Omental fat pad (tissue), 4 donors: ENCODE measurements around the genes TEX45 and MCEMP1.

- PRO-cap = no peak
- RAMPAGE, long total RNA, 4 experiments = no peak in any of the 4 experiments
These were observed 45.0 kb downstream of the ZNF557 start for GRCh38 chr19:7114486-7114873.

DNA sequence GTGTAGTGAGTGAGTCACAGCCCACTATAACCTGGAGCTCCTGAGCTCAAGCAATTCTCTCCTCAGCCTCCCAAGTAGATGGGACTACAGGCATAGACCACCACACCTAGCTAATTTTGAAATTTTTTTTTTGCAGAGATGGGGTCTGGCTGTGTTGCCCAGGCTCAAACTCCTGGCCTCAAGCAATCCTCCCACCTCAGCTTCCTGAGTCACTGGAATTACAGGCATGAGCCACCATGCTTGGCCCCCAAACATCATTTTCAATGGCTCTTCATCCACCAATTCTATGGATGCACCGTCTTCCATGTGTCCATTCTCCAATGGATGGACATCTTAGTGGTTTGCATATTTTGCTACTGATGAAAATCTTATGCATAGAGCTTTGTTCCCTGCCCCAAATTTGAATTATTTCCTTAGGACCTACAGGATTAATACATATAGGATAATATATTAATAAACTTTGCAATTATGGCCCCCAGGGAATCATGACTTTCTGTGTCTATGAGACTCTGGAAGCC is 69.0 kb downstream of the ZNF557 start:
- PRO-cap = no peak
- RAMPAGE, long total RNA, 4 experiments = no peak in any of the 4 experiments

DNA sequence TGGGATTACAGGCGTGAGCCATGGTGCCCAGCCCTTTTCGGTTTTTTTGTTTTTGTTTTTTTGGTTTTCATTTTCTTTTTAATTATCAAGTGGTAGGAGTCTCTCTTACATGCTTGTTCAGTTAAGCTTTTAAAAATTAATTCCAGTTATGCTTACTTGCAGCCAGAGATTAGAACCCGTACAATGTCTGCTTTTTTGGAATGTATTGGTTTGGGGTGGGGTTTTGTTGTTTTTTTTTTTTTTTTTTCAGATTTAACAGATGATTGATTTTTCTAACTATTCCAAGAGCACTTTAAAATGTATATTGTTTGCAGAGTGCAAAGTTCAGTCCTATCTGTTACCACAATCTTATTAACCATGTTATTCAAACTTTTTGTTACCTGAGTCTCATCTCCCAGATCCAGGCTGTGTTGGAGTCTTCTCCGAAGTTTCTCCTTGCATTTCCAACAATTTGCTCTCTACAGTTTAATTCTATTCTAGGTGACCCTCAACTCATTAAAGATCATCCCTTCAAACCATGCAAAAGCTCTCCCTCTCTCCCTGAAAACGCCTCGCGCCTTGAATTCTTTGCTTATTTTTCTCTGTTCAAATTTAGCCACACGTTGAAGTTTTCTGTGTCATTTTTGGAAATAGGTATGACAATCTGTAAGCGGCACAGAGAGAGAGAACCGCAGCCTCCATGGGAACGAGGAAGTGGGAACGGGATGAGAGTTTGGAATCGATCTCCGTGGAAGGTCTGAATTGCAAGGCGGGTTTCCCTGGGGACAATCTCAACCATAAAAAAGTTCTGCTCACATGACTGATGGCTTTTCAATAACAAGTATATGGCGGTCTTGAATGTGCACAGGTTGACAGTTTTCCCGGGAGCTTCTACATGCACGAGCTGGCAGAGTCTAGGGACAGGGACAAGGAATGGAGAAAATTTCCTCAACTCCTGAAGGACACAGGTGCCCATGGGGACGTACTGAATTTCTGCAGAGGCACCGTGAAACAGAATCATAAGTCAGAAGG is 91.1 kb downstream of the INSR start:
- PRO-cap = no peak
- RAMPAGE, long total RNA, 4 experiments = no peak in any of the 4 experiments

GRCh38 chr19:7267917-7268580 is 26.2 kb downstream of the INSR start:
- PRO-cap = no peak
- RAMPAGE, long total RNA, 4 experiments = no peak in any of the 4 experiments

- PRO-cap = no peak
- RAMPAGE, long total RNA, 4 experiments = no peak in any of the 4 experiments
These were observed 608 bp upstream of the INSR start for GRCh38 chr19:7294707-7295337.

GRCh38 chr19:7472126-7472710 is 16.6 kb downstream of the PEX11G start:
- PRO-cap = no peak
- RAMPAGE, long total RNA, 4 experiments = no peak in any of the 4 experiments

DNA sequence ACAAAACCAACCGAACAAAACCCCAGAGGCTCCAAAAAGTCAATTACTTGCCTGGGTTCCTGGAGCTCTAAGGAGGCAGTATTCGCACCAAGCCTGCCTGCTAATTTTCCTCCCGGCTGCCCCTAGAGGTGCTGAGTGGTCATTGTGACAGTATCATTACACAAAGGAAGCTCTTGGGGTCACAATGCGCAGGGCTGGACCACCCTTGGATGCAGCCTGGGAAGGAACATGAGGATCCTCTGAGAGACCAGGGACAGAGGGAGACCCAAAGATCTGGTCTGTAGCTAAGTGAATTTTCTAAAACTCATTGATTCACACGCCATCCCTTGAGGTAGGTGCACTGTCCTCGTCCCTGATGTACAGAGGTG is at the start of gene TEX45:
TEX45 (plus strand) TSS at position 197 of the 368 bp plus-strand sequence.
- PRO-cap = no peak
- RAMPAGE, long total RNA, 4 experiments = no peak in any of the 4 experiments

- PRO-cap = no peak
- RAMPAGE, long total RNA, 4 experiments = start-site peak on the plus strand in 1 of 4 experiments, at chr19:7515509-7515682 at its widest, 14 reads per replicate
These were observed 730 bp upstream of the ZNF358 start for GRCh38 chr19:7514970-7515775.

GRCh38 chr19:7536083-7536822 is 736 bp downstream of the PNPLA6 start:
- PRO-cap = no peak
- RAMPAGE, long total RNA, 4 experiments = no peak in any of the 4 experiments

DNA sequence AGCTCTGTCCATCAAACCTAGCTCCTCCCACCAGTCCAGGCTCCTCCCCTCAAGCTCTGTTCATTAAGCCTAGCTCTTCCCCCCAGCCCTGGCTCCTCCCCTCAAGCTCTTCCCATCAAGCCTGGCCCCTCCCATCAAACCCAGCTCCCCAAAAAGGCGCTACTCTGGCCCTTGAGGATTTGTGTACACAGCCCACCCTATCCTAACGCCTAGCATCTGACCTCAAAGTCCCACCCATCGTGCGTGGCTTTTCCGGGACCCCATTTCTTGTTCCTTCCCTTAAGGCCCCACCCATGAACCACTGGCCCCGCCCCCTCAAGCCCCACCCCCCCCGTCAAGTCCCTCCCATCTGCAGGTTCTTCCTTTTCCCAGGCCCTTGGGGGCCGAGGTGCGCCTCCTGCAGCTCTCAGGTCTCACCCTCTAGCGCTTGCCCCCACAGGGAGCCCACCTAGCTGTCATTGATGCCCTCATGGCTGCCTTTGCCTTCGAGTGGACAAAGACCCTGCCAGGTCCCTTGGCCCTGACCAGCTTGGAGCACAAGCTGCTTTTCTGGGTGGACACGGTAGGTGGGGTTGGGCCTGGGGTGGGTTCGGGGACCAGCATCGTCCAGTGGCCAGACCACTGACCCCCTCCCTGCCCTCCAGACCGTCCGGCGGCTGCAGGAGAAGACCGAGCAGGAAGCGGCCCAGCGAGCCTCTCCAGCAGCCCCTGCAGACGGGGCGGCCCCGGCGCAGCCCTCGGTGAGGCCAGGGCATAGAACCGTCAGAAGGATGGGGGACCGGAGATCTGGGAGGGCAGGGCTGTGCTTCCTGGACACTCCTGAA is 10.4 kb downstream of the CAMSAP3 start:
- PRO-cap = no peak
- RAMPAGE, long total RNA, 4 experiments = no peak in any of the 4 experiments

GRCh38 chr19:7619732-7620684 is 9.3 kb downstream of the XAB2 start:
- PRO-cap = no peak
- RAMPAGE, long total RNA, 4 experiments = no peak in any of the 4 experiments

DNA sequence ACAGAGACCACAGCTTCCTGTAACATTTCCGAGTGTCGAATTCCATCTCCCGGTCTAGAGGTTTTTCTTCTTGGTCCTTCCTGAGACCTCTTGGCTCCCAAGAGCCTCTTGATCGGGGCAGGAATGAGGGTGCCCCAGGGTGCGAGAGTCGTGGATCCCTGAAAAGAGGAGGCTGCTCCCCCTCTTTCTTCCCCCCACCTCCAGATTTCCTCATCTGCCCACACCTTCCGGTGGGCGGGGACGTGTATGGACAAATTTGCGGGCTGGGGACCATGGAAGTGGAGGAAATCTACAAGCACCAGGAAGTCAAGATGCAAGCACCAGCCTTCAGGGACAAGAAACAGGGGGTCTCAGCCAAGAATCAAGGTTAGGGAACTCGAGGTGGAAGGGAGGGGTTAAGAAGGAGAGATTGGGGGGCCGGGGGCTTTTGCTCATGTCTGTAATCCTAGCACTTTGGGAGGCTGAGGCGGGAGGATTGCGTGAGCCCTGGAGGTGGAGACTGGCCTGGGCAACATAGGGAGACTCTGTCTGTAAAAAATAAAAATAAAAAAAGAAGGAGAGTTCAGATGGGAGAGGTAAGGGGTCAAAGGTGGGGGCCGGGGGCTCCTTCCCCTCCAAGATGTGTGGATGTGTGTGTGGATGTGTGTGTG is at the start of gene MCEMP1:
MCEMP1 (plus strand) TSS at position 281 of the 650 bp plus-strand sequence.
- PRO-cap = no peak
- RAMPAGE, long total RNA, 4 experiments = no peak in any of the 4 experiments

DNA sequence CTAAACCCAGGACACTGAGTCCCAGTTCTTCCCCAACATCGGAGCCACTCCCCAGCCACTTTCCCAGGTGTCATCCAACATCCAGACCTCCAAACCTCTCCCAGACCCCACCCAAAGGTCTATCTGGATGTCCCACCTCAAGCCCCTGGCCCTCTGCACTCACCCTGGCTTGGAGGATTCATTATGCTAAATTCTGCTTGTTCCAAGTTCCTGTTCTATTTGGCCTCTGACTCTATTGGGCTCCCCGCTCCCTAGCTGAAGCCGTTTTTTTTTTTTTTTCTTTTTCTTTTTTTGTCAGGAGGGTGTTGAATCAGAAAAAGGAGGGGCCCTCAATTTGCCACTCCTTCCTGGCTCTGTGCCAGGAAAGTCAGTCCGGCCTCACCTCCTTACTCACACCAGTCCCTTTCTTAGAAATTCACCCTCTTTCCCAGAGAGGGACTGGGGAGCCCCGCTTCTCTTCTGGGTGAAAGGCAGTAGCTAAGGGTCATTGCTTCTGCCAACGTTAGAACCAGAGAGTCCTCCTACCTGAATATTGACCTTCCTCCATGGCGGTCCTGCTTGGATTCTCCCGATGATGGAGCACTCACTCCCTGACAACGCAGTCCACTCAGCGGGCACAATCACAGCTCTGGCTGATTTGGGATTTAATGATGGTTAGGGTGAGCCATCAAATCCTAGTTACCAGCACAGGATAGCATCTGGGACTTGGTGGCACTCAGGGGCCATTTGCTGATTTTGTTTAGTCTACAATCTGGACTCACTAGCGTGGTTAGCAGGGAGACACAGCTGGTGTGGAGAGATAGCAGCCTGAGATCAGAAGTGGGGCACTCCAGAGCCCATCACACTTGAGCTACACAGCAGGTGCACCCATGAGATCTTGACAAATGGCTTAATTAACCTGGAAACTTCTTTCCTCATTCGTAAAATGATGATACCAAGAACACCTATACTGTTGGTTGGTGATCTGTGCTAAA is 2.4 kb downstream of the FCER2 start:
- PRO-cap = no peak
- RAMPAGE, long total RNA, 4 experiments = no peak in any of the 4 experiments

DNA sequence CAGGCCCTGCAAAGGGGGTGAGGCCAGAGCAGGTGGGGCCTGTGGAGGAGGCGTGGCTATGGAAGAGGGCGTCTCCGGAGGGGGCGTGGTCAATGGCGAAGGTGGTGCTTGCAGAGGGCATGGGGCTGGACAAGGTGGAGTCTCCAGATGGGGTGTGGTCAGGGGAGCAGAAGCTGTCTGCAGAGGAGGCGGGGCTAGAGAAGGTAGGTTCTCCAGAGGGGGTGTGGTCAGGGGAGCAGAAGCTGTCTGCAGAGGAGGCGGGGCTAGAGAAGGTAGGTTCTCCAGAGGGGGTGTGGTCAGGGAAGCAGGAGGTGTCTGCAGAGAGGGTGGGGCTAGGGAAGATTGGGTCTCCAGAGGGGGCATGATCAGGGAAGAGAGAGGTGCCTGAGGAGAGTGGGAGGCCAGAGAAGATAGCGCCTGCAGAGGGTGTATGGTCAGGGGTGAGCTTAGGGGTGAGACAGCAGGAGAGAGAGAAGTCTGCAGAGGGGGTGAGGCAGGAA is 3.4 kb downstream of the PRR36 start:
- PRO-cap = no peak
- RAMPAGE, long total RNA, 4 experiments = no peak in any of the 4 experiments

- PRO-cap = no peak
- RAMPAGE, long total RNA, 4 experiments = no peak in any of the 4 experiments
These were observed 3.3 kb downstream of the MAP2K7 start for GRCh38 chr19:7907070-7907269.

DNA sequence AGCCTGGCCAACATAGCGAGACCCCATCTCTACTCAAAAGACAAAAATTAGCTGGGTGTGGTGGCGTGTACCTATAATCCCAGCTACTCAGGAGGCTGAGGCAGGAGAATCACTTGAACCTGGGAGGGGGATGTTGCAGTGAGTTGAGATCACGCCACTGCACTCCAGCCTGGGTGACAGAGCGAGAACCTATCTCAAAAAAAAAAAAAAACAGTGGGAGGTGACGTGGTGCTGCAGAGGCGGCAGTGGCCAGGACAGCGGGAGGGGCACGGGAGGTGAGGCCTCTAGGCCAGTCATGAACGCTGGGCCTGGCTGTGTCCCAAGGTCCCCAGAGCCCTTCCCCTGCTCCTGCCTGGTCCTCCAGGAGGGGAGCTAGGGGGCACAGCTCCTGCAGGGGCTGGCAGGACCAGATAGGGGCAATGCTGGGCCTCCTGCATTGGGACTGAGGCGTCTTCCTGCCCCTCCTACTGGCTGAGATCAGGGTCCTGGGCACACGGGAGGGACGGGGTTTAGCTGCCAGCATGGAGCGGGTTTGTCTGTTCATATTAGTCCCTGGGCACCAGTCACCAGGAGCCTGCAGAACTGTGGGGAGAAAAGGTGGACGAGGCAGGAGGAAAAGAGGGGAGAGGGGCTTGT is 4.4 kb downstream of the MAP2K7 start:
- PRO-cap = no peak
- RAMPAGE, long total RNA, 4 experiments = no peak in any of the 4 experiments

- PRO-cap = no peak
- RAMPAGE, long total RNA, 4 experiments = no peak in any of the 4 experiments
These were observed 3.2 kb upstream of the TGFBR3L start for GRCh38 chr19:7911440-7911914.

GRCh38 chr19:7918322-7919193 is 1.6 kb upstream of the SNAPC2 start:
- PRO-cap = no peak
- RAMPAGE, long total RNA, 4 experiments = no peak in any of the 4 experiments

DNA sequence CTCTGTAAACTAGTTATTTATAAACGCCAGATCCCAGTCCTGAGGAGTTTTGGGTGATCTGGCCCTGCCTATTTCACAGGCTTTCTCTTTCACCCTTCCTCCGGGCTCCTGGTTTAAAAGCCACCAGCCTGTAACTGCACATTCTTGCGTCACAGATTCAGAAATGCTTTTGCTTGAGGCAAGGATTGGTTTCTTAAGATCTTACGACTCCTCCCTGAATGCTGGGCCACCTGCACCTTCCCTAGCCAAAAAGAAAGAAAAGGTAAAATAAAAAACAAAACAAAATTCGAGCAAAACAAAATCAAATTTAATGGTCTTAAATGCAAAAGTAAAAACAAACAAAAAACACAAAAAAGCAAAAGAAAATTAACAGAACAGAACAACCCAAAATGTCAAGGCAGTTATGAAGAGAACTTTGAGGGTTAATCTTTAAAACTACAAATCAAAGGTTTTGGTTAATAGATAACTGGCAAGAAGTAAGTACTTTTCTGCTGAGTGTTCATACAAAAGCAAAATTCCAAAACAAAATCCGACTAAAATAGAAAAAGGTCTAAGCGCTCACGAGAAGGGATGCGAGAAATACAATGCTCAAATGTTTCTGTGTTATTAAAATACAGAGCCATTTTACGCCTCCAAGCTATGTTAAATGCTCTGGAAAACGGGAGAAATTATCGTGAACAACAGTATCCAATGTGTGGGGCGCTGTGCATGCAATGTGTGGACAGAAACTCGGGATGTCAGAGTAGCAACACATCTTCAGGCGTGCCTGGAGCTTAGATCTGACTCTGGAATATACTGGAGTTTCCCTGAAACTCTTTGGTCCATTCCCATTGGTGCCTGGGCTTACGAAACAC is 18.7 kb upstream of the TIMM44 start:
- PRO-cap = no peak
- RAMPAGE, long total RNA, 4 experiments = no peak in any of the 4 experiments

DNA sequence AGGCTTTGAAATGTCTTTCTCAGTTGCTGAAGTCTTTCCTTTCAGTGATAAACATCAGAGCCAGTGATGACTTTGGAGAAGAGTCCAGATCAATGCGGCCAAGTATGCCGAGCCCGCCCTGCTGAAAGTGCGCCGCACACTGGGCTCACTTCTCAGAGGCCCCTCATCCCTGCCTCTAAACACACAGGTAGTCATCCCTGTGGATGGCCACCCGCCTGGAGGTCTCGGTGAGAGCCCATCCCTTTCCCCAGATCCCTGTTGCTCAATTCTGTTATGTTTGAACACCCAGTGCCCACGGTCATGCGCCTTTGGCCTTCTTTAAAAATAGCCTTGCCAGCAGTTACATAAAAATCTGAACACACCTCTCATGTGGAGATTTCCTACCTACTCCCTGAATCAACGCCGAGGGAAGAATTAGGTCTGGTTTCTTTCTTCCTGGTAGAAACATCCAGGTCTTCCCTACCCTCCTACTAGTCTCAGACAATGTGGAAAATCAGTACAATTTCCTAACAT is 11.9 kb downstream of the ELAVL1 start:
- PRO-cap = no peak
- RAMPAGE, long total RNA, 4 experiments = no peak in any of the 4 experiments